ENCODE measurements around the gene TMEM61.

DNA sequence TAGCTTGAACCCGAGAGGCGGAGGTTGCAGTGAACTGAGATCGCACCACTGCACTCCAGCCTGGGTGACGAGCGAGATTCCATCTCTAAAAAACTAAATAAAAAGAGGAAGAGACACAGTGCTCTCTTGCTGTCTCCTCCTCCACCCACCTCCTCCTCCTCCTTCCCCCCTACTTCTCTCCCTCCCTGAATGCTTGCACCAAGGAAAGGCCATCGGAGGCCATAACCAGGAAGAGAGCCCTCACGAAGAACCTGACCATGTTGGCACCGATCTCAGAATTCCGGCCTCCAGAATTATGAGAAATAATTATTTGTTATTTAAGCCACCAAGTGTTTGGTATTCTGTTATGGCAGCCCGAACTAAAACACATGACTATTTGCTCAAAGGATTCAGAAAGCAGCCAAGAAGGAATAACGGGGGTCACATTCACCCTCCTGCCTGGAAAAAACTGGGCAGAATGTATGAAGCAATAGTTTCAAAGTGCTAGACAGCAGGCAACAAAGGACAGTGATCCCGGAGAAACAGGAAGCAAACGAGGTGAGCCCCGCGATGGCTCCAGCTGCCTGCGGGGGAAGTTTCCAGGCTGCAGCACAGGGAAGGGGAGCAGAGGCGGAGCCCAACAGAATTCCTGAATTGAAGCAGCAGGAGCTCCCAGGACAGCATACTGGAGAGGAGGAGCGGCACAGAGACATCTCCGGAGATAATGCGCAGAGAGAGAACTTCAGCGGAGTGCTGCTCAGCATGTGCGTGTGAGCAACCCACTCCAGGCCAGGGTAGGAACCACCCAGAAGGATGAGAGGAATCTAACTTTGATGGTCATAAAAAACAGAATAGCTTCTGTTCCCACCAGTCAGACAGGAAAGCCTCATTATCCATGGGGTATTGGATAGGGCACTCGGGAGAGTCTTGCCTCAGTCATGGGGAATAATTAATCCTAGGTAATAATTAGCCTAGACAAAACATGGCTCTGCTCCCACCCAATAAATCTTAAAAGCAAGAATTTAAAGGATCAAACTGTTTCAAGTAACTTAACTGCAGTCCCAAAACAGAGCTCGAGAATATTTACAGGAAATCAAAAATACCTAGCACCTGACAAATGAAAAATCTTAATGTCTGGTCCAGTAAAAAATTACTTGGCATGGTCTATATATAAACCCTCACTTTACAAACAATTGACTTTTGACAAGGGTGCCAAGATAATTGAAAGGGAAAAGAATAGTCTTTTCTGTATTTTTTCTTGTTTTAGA is 35.5 kb downstream of the LDLRAD1 start:
- RRBS = no CpG with 5 or more reads among the region's 24 CpGs

GRCh38 chr1:54051640-54053053 is 857 bp downstream of the TMEM59 start:
- RRBS = 3% methylated on average over 8 of the region's 44 CpGs

DNA sequence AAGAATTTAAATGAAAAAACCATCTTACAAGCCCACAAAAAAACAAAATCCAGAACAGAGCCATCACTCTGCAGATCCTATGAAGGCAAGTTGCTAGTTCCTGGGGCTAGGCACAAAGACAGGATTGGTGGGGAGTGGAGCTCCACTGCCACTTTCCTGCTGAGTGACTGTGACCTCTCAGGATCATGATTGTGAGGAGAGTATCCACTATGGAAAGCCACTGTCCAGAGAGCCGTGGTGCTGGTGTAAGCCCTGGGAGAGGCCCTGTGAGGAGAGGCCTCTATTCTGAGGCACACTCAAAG is 23.1 kb upstream of the CDCP2 start:
- RRBS = no CpG with 5 or more reads among the region's 1 CpG

DNA sequence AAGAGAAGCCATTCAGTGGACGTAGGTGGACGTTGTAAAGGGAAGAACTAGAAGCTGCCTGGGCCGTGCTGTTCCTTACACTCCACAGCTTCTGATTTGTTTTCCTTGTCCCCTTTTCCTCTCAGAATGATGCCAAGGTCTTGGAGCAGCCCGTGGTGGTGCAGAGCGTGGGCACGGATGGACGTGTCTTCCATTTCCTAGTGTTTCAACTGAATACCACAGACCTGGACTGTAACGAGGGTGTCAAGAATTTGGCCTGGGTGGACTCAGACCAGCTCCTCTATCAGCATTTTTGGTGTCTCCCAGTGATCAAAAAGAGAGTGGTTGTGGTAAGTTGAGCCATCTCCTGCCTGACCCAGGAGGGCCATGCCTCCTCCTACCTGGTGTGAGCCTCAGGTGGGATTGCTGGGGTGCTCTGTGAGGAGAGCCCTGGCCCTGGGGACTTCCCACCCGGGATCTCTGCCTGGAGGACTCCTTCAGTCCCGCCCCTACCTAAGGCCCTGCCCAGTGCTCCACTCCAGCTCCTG is 16.1 kb downstream of the MRPL37 start:
- RRBS = no CpG with 5 or more reads among the region's 10 CpGs

DNA sequence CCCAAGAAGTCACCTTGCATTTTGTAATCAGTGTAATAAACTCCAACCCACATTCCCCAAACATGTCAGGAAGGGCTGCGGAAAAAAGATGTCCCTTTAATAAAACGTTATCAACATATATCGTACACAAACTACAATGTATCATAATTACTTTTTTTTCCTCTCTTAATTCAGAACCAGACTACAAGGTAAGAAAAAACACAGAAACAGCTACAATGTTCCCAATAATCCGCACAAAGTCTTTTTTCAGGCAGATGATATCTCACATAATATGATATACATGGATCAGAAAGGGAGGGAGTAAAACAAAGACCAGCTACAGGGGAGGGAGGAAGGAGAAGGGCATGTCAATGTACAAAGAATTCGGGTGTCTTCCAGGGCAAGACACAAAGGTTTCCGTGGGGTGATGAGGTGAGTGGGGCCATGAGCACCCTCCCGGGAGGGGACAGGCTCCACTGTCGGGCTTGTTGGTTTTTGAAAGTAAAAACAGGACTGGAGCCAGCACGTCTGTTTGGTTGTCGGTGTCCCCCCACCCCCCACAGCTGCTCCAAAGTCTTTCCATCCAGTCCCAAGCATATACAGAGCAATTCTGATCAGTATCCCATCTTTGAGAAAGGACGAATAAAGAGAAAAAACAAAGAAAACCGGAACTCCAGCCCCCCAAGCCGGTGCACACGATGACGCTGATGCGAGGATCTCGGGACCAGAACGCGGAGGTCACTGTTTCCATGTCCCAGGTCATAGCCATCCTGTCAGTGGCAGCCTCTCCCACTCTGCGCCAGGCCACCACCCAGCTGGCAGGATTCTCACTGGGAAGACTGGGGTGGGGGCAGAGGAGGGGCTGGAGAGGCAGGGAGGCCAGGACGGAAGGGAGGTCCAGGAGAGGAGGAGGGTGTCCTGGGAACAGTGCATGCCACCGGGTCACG is 25.7 kb downstream of the MRPL37 start:
- RRBS = 85% methylated on average over 2 of the region's 23 CpGs

DNA sequence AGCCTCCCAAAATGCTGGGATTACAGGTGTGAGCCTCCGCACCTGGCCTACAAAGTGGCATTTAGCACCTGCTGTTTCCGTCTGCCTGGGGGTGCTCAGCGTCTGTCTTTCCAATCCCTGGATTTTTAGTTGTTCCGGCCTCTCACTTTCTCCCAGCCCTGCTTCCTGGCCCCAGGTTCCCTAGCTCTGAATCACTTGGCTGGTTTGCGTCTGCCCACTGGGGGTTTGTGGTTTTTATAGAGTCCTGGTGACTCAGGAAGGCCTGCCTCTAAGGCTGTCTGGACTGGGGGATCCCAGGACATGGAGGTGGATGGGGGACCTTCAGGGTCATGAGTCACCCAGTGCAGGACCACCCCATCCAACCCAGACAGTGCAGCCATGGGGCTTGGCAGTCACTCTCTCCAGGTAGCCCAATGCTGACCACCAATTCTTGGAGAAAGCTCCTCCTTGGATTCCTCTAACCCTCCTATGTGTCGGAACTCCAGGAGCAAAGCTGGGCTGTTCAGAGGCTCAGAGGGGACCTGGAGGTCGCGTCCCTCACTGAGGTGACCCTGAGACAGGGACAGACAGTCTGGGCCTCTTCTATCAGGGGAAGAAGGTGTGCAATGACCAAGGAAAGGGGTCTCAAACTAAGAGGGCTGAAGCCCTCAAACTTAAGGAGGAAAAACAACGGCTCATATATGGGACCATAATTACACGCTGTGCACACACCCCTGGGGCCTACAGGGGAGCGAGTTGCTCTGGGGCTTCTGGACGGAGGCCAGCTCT is 53.7 kb downstream of the MRPL37 start:
- RRBS = no CpG with 5 or more reads among the region's 12 CpGs

DNA sequence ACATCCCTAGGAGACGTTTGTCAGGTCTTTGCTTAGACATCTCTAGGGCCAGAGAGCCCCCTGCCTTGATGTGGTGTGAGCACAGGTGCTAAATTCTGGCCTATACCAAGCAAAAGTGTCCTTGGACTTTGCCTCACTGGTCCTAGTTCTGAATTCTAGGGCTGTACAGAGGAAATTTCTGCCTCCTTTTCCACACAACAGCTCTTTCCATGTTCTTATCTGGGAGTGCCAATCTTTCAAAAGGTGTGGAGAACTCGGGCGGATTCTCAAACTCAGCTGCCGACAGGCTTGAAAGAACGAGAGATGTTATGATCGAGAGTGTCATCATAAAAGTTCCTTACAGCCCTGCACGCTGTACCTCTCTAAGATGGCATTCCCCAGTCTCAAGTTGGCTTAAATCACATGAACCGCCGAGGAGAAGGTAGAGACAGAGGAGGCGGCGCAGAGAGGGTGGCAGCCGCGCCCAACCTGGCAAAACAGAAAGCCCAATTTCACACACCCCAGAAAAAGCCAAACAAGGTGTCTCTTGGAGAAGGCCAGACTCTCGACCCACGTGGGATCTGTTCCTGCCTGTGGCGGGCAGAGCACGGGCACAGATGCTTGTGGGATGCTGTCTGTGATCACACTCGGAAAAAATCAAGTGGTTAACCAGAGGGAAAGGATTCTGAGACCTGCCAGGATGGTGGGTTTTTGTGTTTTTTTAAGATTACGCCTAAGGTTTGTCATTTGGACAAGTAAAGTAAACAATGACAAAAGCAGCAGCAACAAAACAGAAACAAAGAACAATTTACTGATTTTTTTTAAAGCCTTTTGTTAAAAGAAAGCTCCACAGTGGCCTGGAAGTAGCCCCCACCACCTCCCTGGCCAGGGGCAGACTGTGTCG is 80.6 kb downstream of the MRPL37 start:
- RRBS = no CpG with 5 or more reads among the region's 20 CpGs

- RRBS = 4% methylated on average over 3 of the region's 22 CpGs
Measured at GRCh38 chr1:54335044-54336381, 135.5 kb downstream of the MRPL37 start.

DNA sequence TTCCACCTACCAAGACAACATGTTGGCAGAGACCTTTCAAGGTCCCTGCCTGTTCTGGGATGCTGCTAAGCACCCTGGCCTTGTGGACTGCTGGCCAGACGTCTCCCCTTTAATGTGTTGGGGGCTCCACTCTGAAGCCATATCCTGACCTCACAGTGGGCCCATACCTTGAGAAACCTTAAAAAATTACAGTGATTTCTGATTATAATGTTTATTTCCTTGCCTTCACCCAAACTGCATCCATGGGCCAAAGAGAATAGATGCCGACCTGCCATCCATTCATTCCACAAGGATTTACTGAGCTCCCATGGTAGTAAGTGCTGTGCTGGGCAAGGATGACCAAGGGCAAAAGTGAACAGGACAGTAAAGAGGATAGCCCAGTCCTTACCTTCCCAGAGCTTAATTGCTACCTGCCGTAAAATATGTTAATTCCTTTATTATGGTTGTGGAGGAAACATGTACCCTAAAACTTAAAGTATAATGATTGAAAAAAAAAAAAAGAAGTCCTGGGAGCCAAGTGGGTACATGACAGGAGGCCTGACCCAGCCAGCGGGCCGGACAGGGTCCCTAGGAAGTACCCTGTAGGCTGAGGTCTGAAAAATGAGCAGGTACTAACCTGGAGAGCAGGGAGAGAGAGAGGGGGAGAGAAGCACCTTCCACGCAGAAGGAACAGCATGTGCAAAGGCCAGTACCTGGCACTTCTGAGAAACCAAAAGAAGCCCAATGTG is 141.4 kb downstream of the MRPL37 start:
- RRBS = no CpG with 5 or more reads among the region's 6 CpGs

DNA sequence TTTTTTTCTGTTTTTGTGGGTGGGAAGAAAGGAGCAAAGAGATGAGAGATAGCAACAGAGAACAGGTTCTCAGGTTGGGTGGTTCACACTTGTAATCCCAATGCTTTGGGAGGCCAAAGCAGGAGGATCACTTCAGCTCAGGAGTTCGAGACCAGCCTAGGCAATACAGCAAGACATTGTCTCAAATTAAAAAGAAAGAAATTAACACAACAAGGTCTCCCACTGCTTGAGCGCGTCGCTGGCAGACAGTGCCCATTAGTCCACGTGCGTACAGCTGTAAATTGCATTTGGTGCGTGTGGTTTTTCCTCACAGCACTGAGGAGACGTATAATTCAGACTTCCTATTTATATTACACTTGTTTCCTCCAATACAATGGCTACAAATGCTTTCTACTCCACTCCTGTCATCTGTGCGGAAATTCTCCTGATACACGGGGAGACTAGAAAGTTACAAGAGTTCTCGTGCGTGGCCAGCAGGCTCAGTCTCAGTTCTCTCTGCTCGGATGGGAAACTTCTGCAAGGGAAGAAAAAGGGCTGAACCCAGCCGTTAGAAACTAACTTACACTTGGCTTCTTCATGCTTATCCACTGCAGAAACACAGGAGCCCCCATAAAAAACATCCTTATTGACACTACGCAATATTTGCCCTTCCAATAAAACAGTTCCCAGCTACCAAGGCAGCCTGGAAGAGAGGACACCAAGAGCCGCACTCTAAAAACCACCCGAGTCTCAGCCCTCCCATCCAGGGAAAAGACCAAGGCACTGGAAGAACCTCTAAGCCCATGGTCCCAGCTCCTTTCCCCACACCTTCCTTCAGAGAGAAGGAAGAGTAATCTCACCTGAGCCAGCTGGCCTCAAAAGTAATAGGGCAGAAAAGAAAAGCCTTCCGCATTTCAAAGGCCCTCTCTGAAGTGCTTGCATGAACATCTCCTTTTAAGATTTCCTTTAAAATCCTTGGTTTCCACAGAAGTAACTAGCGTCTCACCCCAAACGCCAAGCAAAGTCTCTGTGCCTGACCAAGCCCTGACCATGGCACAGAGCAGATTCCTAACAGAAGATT is 145.0 kb downstream of the MRPL37 start:
- RRBS = no CpG with 5 or more reads among the region's 20 CpGs

DNA sequence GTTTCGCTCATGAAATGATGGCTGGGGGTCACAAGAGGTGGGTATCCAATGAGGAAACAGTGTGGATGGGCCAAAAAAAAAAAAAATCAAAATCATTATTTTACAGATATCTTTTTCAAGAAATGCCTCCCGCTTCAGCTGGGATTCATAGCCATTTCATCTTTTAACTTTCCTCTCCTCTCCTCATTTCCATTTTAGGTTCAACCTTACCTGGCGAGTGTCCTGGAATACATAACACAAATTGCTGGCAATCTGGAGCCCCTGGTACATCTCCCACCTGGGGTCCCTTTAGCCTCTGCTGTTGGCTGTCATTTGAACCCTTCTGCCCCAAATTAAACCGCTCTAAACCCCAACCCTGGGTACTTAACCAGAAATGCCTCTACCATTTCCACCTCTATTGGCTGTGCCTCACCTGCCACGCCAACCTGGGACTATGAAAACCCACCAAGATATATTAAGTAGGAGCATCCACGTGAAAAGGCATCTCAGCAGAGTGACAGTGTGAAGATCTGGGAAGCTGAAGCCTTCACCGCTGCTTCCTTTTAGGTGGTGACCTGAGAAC is 149.8 kb downstream of the MRPL37 start:
- RRBS = no CpG with 5 or more reads among the region's 7 CpGs

DNA sequence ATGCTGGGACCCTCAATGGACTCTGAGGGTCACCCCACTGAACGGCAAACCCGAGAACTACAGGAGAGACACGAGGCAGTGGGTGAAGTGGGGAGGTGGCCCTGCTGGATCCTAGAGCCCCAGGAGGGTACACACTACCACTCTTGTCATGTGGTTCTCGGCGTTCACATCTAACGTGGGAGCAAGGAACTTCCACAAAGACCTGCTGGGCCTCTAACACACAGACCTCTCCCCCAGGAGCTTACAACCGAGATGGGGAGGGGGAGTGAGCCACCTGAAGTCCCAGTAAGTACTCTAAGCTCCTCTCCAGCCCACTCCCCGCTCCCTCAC is 154.4 kb downstream of the MRPL37 start:
- RRBS = no CpG with 5 or more reads among the region's 8 CpGs

DNA sequence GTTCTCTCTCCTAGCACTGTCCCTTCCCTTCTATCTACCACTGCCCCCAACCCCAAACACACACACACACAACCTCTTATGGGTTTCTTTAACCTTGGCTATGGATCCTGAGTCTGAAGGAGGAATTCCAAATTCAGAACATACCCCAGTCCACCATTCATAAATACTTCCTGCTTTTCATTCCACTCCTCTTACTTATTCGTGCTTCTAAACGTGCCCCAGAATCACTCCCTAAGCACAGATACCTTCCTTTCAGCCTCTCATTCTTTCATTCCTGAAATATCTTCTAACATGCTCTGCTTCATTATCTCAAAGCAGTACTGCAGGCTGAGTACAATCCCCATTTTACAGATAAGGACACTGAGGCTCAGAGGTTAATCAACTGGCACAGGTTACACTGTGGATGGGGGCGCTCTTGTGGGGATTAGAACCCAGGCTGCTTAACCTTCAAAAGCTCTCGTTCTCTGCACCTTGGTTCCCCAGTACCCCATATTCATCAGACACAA is 162.5 kb upstream of the ACOT11 start:
- RRBS = no CpG with 5 or more reads among the region's 4 CpGs

GRCh38 chr1:54406690-54407177 is 141.3 kb upstream of the ACOT11 start:
- RRBS = 2% methylated on average over 10 of the region's 48 CpGs

DNA sequence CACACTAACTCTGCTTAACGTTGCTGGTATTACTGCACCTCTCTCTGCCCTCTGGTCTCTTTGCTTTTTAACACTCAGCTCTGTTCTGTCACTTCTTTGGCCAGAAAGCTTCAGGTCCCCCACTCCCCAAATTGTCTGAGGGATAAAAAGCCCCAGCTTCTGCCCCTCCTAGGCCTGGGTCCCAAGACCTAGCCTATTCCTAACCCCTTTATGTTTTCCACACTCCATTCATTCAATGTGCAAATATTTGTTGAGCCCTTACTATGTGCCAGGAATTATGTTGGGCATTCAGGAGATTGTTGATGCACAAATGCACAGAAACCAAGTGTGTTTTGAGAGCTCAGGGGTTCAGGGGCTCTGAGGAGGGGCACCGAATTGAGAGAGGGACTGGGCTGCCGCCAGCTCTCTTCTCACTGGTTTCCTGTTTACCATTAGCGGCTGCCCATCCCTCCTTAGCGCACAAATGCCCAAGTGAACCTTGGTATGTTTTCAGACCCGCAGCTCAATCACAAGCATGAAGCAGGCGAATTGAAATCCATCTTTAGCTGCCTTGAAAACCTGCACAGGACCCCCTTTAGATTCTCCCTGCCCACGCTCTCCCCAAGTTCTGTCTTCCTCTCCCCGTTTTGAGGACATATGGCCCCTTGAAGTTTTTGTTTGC is 61.3 kb upstream of the ACOT11 start:
- RRBS = no CpG with 5 or more reads among the region's 9 CpGs

DNA sequence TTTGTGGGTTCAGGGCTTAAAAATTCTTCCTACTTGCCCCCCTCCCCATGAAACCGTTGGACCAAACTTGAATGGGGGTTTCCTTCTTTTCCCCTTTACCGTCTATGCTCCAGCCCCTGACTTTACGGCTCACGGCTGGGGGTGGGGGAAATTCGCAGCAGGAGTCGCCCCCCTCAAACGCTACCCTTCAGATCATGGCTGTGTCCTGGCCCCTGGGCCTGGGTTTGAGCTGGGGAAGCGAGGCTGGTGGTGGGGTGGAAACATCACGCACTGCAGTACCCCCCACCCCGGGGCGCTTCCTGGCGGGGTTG is 59.3 kb upstream of the ACOT11 start:
- RRBS = no CpG with 5 or more reads among the region's 12 CpGs

GRCh38 chr1:54514136-54514579 is 33.9 kb upstream of the ACOT11 start:
- RRBS = no CpG with 5 or more reads among the region's 12 CpGs

GRCh38 chr1:54865063-54865463 is 21.9 kb downstream of the DHCR24 start:
- RRBS = no CpG with 5 or more reads among the region's 7 CpGs

DNA sequence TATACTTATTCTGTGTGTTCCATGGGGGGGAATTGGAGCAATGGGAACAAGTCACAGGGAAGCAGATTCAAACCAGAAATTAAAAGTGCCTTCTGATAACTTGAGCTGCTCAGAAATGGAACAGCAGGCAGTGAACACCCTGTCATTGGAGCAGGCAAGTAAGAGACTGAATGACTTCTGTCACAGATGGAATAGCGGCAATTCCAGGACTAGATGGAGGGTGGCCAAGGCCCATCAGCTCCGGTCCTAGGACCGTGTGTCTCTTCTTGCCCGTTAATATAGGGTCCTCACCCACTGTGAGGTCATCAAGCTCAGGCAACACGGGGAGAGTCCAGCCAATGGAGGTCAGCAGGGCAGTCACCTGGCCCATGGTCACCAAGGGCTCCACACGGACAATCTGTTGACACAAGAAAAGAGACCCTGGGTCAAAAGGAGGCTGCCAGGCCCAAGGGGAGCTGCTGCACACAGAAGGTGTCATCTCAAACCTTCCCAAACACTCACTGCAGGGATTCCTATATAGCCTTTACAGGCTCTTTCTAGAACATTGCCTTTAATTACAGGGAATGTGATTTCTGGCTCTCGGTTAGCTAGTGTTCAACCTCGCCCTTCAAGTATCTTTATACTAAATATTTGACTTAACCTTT is 11.2 kb downstream of the DHCR24 start:
- RRBS = no CpG with 5 or more reads among the region's 8 CpGs

DNA sequence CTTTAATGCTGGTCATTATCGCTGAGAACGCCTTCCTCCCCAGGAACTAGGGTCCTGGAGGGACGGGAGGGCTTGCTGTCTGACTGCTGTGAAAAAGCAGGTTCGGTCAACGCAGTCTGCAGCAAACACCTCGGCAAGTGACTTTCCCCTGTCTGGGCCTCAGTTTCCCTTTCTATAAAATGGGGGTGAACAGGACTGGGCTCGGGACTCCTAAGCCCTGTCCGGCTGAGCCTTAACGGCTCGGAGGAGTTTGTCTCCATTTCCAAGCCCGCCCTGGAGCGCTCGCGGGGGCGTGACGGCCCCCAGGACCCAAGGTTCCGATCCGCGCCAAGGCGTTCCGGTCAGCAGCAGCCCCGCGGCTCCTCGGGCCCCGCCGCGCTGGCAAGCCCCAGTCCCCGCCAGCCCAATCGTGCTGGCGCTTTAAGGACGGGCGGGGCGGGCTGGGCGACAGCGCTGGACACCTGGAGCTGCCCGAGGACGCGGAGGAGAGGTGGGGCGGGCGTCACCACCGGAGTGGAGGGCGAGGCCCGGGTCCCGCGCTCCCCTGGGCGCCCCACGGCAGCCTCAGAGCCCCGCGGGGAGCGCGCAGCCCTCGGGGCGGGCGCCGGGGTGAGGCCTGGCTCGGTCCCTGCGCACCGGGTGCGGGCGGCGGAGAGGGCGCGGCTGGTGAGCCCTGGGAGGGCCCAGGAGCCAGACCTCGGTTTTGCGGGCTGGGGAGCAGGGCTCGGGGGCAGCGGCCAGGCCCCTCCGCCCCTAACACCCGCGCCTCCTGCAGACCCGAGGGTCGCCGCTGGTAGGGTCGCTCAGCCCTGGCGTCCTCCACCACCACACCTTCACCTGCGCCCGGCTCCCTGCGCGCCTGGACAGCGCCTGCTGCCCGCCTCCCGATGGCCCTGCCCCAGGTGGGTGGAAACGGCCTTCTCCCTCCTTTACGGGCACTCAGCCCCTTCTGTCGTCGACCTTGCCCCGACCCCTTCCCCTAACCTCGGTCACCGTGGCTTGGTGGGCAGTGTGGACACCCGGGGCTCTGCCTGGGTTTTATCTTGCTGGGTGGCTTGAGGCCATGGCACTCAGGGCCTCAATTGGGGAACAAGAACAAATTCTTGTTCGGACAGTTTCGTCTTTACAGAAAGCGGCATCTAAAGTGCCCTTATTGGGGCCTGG is at the start of gene TMEM61:
Gene TMEM61 (plus strand): TSS at position 450 of the 1,164 bp plus-strand sequence.
- RRBS = under 1% methylated on average over 13 of the region's 93 CpGs